Endometrial microvascular endothelial cells (primary cell): ENCODE data around the genes DIPK2A and PLSCR5.

GRCh38 chr3:143971592-143972284 is at the start of gene DIPK2A:
Gene DIPK2A (plus strand): TSS chr3:143971823.
- RAMPAGE, long total RNA: no peak

DNA sequence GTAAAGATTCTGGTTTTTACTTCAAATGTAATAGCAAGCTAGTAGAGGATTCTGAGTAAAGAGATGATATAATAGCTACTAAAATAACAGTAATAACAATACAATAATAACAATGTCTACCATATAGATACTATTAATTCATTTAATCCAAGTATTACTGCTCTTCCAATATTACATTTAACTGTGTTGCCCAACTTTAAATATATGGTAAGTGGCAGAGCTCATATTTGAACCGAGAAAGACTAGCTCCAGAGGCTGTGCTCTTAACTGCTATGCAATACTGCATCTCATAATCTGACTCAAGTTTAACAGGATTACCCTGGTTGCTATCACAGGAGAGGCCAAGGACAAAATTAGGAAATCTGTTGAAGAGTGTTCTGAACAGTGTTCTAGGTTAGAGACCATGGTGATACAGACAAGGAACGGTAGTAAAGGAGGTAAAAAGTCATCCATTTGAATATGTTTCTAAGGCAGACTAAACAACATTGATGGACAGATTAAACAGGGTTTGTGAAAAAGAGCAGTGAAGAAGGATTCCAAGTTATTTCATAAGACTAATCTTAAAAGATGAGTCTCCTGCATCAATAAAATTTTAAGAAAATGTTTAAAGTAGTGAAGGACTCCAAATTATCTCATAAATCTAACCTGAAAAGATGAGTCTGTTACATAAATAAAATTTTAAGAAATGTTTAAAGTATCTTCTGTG is 22.1 kb downstream of the PLOD2 start:
- RAMPAGE, long total RNA: no peak

GRCh38 chr3:146156129-146157372 is 4.4 kb downstream of the PLOD2 start:
- RAMPAGE, long total RNA: no peak

DNA sequence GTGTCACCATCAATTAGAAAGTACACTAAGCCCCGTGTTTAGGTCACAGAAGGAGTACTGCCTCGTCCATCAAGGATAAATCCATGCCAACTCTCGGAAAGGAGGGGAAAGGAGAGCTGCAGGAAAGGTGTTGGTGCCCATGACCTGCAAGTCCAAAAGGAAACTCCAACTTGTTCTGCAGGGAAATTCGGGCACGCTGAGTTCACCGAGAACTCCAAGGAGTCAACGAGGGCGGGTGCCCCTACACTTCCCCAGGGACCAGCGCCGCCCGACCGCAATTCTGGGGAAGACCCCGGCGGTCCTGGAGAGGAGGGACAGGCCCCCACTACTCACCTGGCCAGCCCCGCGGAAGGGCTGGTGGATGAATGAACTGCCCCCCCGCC is 537 bp downstream of the PLOD2 start:
- RAMPAGE, long total RNA: start-site peak on the plus strand centred at position 54 of the sequence, 62 bp wide, 7 and 11 reads in 2 replicates

- RAMPAGE, long total RNA: no peak
Measured at GRCh38 chr3:146235198-146235908, 15.6 kb downstream of the PLSCR4 start.

DNA sequence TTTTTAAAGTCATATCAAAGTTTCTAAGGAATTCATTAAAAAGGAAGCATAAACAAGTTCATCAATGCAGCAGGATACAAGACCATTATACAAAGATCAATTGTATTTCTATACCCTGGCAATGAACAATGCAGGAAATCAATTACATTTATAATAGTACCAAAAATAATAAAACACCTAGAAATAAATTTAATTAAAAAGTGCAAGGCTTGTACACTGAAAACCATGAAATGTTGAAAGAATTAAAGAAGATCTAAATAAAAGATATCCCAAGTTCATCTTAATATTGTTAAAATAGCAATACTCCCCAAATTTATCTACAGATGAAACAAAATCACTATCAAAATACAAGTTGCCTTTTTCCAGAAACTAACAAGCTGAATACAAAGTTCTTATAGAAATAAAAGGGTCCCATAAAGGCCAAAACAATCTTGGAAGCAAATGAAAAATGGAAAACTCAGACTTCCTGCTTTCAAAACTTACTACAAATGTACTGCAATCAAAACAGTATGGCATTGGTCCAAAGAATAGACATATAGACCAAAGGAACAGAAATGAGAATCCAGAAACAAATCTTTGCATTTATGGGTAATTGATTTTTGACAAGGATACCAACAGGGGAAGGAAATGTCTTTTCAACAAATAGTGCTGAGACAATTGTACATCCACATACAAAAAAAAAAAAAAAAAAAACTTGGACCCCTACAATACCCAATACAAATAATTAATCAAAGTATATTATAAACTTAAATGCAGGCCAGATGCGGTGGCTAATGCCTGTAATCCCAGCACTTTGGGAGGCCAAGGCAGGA is 11.9 kb downstream of the PLSCR4 start:
- RAMPAGE, long total RNA: no peak

DNA sequence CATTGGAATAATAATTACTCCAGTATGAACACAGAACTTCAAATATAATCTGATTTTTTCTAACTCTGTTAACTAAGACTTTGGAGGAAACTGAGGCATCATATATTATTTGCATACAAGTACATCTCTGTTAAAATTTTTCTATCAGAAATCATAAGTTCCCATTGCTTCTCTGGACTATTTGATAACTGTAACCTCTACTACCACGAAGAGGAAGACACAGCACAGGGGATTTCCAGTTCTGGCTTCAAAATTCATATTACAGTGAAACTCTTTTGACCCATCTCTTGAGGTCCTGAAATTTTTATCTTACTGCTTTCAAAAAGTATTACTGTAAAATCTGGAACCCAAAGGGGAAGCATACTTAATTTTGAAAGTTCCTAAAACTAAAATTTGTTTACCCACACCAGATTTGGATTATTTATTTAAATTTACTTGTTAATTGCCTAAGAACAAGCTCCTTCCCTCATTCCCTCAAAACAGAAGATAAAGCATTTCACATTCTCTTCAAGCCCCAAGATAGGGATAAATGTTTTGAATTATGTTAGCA is 4.1 kb downstream of the PLSCR1 start:
- RAMPAGE, long total RNA: no peak

- RAMPAGE, long total RNA: no peak
Measured at GRCh38 chr3:146605132-146605467, at the start of gene PLSCR5. Gene PLSCR5 (minus strand): TSS chr3:146605346.

DNA sequence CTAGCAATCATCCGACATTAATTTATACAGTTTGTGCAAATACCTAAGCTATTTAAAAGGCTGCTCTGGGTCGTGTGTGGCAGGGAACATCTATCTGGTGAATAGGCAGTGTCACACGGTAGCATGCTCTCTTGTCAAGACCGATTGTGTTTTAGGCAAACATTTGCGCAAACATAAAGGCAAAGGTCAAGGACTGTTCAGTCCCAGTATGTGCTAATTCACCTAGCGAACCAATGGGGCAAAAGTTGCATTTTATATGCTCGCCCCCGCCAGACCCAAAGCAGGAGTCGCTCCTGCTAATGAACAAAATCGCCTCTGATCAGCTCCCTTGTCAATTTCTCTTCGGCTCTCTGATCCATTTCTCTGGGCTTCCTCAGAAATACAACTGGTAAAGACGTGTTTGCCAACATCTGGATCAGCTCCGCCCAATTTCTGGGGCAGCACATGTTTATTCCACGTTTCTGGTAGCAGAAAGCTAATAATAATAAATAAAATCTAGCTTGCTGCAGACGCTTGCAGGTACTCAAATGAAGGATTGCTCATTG is 37.5 kb downstream of the ZIC4 start:
- RAMPAGE, long total RNA: no peak

GRCh38 chr3:147389389-147390336 is 16.7 kb downstream of the ZIC4 start:
- RAMPAGE, long total RNA: no peak

DNA sequence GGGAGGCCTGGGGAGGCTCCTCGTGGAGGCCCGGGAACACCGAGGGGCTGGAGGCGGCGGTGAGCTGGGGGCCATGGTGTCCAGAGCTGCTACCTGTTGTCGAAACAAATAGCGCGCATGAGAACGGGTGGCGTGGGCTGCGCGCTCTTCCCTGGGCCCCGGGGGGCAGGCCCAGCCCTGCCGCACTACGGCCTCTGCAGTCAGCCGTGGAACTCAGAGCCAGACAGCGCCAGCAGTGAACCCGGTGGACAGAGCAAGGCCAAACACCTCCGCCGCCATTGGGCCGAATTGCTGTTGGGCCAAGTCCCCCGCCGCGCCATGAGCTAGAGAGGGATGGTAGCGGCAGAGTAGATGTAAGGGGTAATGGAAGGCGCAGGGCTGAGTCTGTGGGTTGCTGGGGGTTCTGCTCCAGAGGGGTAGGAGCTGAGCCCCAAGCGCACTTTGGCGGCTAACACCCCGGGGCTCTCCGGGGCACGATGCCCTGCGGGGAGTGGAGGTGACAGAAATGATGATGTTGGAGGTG is 9.9 kb downstream of the ZIC4 start:
- RAMPAGE, long total RNA: no peak

- RAMPAGE, long total RNA: no peak
Measured at GRCh38 chr3:147398981-147399664, 7.2 kb downstream of the ZIC4 start.

GRCh38 chr3:147404425-147405238 is 1.7 kb downstream of the ZIC4 start:
- RAMPAGE, long total RNA: no peak

DNA sequence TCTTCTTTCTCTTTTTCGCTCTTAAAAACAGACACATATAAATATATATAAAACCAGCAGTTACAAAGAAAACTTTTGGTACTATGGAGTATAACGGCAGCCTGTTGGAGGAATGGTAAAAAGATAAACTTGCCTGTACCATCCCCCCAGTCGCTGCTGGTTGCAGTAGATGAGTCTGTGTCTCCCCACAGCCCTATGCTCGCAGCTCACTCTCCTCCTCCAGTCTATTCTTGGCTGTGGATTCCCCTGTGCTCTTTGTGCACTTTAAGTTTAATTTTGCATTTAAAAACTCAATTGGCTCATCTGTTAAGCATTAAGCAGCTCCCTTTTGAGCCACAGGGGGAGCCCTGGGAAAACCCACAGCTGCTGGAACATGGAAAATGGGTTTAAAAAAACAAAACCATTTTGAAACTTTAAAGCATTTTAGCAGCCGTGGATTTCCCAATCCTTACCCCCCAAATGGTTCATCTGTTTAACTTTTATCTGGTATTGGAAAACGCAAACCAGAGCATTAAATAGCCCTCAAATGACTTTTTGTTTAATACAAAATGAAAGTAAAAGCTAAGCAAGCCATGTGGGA is 536.8 kb downstream of the ZIC1 start:
- RAMPAGE, long total RNA: no peak

DNA sequence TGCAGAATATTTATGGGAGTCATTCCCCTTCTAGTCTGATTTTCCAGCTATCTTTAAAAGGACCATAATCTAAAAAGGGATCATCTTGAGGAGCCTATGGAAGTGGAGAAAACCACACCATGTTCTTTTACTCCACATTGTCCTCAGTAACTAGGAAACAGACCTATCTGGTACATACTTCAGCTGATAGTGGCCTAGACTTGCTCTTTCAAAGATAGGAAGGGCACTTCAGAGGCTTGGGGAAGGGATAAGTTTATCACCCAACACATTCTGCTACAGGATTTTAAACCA is 35.5 kb downstream of the CP start:
- RAMPAGE, long total RNA: no peak

DNA sequence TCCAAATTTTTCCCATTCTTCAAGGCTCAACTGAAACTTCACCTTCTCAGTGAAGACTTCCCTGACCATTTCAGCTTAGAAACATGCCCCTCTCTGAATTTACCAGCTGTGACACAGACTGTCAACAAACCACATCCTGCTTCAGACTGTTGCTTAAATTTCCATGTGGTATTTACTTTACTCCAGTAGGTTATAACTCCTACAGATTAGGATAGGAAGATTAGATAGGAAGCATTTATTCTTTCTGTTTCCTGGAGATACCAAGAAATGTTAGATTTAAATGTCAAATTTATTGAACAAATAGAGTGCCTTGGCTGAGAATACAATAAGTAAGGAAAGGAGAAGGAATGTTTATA is 55.9 kb upstream of the CP start:
- RAMPAGE, long total RNA: no peak

GRCh38 chr3:149352423-149353045 is 19.1 kb upstream of the TM4SF18 start:
- RAMPAGE, long total RNA: no peak

- RAMPAGE, long total RNA: no peak
Measured at GRCh38 chr3:149390640-149391300, 13.3 kb upstream of the TM4SF1 start.

- RAMPAGE, long total RNA: no peak
Measured at GRCh38 chr3:149401944-149402347, 24.5 kb upstream of the TM4SF1 start.

DNA sequence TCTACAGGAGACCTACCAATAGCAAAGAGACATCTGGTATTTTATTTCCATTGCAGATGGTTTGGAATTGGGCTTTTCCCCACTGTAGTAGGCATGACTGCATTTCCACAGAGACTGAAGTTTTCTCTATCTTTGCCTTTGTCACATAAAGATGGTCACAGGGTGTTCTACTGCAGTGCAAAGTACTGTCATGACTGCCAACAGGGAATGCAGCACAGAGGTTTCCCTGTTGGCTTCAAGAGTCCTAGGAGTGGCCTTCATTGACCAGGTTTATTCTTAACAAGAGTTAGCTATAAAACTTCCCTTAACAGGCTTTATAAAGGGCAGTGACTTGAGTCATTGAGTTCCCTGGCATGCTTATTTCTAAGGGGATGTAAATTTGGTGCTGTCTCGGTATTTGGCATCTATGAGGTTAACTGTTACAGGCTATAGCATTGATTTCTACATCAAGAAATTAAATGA is 36.7 kb upstream of the TM4SF4 start:
- RAMPAGE, long total RNA: no peak